ENCODE results near the gene LRIT3.

GRCh38 chr4:106072407-106073160 is 177.3 kb downstream of the NPNT start:
- PRO-cap, result no peak
- RRBS, result no CpG with 5 or more reads among the region's 10 CpGs

DNA sequence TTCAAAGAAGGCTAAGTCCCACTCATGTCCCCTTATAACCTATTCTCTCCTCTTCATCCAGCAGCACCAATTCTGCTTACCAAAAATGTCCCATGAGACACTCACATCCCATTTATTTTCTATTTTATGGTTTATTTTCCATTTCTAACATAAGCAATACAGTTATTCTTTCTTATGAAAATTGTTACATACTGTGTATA is 200.3 kb upstream of the DKK2 start:
- PRO-cap, result unidirectional peak, minus-strand start at position 85 of the sequence

DNA sequence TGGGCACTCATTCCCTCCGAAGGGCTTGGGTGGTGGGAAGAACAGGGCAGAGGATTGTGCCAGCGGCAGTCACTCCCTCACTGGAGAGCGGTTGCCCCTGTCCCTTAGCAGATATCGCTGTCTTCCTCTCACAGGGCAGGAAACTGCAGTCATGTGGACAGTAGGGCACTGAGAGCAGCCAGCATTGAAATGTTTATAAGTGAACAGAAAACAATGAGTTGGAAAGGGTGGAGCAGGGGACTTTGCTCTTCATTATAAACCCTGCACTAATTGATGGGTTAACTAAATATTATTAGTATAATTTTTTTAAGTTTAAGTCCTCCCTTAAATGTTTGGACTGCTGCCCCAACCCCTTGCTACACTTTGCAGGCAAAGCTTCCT is 24.6 kb upstream of the SGMS2 start:
- PRO-cap, result no peak
- RRBS, result no CpG with 5 or more reads among the region's 4 CpGs

- PRO-cap, result no peak
- RRBS, result no CpG with 5 or more reads among the region's 5 CpGs
These were observed 649 bp upstream of the SGMS2 start for GRCh38 chr4:107824188-107824377.

GRCh38 chr4:107868691-107869511 is 44.2 kb downstream of the SGMS2 start:
- PRO-cap, result no peak
- RRBS, result no CpG with 5 or more reads among the region's 3 CpGs

- PRO-cap, result no peak
- RRBS, result no CpG with 5 or more reads among the region's 1 CpG
These were observed 11.1 kb upstream of the HADH start for GRCh38 chr4:107978532-107979083.

GRCh38 chr4:108014282-108014634 is 24.6 kb downstream of the HADH start:
- PRO-cap, result no peak
- RRBS, result no CpG with 5 or more reads among the region's 9 CpGs

- PRO-cap, result no peak
- RRBS, result no CpG with 5 or more reads among the region's 16 CpGs
These were observed 87.3 kb downstream of the LEF1 start for GRCh38 chr4:108081324-108081843.

- PRO-cap, result bidirectional peak, plus-strand start at chr4:108620958, minus-strand start at chr4:108620833
- RRBS, result no CpG with 5 or more reads among the region's 23 CpGs
These were observed 520 bp downstream of the RPL34 start for GRCh38 chr4:108620751-108621440.

- PRO-cap, result no peak
- RRBS, result 75% methylated on average over 6 of the region's 8 CpGs
These were observed 393 bp upstream of the ETNPPL start for GRCh38 chr4:108763296-108763595.

GRCh38 chr4:109847675-109848273 is at the start of gene LRIT3:
Gene LRIT3 (plus strand): TSS chr4:109848107.
- PRO-cap, result no peak
- RRBS, result no CpG with 5 or more reads among the region's 4 CpGs

GRCh38 chr4:109874168-109874789 is 26.4 kb downstream of the LRIT3 start:
- PRO-cap, result no peak
- RRBS, result no CpG with 5 or more reads among the region's 6 CpGs

DNA sequence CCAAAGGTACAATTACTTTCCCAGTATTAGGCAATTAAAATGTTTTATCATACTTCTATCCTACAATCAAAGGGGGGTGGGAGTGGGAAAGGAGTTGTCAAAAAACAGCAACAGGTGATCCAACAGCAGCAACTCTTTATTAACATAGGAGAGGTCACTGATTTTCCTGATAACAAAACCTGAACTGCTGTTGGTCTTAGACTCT is 132.5 kb downstream of the ELOVL6 start:
- PRO-cap, result no peak

- PRO-cap, result no peak
- RRBS, result no CpG with 5 or more reads among the region's 18 CpGs
These were observed 15.5 kb downstream of the ELOVL6 start for GRCh38 chr4:110182607-110183637.

GRCh38 chr4:110364975-110365633 is 110.9 kb upstream of the ENPEP start:
- PRO-cap, result no peak
- RRBS, result no CpG with 5 or more reads among the region's 3 CpGs

DNA sequence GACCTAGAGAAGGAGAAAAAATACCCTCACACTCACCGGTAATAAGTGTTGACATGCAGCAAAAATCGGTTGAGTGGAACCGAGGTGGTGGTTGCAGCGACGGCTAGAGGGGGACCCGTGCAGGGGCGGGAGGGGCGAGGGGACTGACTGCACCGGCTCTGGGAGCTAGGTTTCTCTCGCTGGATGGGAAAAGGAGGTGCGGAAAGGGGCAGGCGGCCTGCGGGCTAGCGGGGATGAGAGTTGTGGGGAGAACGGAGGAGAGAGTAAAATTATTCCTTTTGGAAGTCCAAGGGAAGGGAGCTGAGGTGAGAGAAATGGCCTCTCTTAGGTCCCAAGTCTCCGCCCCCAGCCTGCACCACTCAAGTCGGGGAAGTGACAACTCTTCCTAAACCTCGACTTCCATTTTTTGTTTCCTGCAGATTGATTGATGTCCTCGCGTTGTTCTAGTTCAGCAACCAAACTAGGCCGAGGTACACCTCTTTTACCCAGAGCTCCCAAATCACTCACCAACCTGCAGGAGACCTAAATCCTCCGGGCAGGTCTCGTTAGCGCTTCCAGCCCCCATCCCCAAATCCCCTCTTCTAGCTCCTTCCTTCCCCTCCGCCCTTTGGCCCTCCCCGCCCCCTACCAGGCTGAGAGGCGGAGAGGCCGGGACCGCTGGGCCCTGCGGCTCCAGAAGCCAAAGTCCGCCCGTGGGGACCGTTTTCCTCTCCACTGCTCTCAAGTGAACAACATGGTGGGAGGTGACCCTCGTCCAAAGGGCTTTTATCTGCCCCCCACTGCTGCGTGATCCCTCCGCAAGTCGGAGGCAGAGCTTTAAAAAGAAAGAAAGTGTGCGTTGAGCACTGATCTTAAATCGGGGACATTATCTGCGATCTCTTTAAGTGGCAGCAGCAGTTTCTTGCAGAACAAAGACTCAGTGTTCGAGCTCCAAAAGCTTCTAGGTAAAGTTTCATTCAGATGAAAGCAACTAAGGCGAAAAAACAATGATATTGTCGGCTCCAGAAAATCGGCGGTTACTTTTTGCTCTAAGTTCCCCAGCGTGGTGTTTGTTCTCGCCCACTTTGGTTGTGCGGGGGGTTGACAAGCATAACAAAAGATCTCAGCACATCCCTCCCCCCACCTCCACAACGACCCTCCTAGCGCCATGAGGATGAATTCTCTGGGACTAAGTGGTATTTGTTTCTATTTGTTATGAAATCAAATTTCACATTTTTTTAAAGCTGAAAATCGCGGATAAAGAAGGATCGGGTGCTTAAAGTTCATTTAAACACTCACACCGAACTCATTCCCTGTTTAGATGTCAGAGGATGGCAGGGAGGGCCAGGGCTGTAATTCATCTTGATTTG is 7.1 kb downstream of the PITX2 start:
- PRO-cap, result no peak
- RRBS, result no CpG with 5 or more reads among the region's 54 CpGs

DNA sequence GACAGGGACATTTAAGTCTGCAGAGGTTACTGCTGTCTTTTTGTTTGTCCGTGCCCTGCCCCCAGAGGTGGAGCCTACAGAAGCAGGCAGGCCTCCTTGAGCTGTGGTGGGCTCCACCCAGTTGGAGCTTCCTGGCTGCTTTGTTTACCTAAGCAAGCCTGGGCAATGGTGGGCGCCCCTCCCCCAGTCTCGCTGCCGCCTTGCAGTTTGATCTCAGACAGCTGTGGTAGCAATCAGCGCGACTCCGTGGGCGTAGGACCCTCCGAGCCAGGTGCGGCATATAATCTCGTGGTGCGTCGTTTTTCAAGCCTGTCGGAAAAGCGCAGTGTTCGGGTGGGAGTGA is 253.3 kb upstream of the PITX2 start:
- PRO-cap, result no peak
- RRBS, result no CpG with 5 or more reads among the region's 16 CpGs

GRCh38 chr4:112187452-112188126 is 42.3 kb downstream of the FAM241A start:
- PRO-cap, result no peak
- RRBS, result no CpG with 5 or more reads among the region's 2 CpGs

DNA sequence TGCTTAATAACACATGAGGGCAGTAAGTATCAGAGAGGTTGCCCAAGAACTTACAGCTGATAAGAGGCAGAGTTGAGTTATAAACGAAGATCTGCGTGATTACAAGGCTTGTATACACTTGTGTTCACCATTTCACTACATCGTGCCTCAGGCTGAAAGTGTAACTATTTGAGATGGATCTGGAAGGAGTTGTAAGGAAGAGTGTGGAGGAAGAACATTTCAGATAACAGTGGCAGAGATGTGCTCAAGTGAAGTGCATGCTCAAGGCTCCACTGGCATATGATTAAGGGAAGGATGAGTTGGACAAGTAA is 68.6 kb upstream of the ANK2 start:
- PRO-cap, result no peak
- RRBS, result no CpG with 5 or more reads among the region's 3 CpGs

DNA sequence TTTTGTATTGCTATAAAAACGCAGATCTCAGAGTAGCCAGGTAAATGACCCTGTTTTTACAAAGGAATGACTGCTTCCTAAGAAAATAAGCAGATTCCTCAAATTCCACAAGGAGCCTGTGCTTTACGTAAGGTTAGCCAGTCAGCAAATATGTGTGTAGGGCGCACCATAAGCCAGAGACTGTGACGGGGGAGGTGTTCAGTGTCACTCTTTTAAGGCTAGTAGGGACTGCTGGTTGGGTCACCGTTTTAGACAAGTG is 119.9 kb downstream of the ANK2 start:
- PRO-cap, result no peak
- RRBS, result no CpG with 5 or more reads among the region's 5 CpGs